Astrocyte (in vitro differentiated cells and primary cell): ENCODE data around the gene RBM24.

- PRO-cap = no peak
- RRBS, 2 experiments = no CpG with 5 or more reads among the region's 16 CpGs
These were observed 28.4 kb upstream of the DTNBP1 start for GRCh38 chr6:15691206-15691682.

DNA sequence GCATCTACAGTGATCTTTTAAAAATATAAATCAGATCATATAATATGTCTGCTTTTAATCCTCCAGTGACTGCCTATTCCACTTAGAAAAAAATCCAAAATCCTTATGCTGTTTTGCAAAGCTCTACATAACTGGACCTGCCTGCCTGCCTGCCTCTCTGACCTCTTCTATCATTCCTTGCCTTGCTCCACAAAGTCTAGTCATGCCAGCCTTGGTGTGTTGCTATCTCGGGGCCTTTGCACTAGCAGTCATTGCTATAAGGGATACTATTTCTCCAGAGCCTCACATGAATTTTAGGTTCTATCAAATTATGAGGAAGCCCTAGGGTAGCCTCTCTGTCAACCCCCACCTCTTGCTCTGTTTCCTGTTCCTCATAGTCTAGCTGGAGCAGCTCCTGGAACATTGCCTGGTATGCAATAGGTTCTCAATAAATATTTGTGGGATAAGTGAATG, 46.7 kb upstream of the DTNBP1 start:
- PRO-cap = no peak
- RRBS, 2 experiments = no CpG with 5 or more reads among the region's 1 CpG

- PRO-cap = no peak
- RRBS, 2 experiments = no CpG with 5 or more reads among the region's 8 CpGs
These were observed 224.6 kb upstream of the DTNBP1 start for GRCh38 chr6:15887268-15887893.

DNA sequence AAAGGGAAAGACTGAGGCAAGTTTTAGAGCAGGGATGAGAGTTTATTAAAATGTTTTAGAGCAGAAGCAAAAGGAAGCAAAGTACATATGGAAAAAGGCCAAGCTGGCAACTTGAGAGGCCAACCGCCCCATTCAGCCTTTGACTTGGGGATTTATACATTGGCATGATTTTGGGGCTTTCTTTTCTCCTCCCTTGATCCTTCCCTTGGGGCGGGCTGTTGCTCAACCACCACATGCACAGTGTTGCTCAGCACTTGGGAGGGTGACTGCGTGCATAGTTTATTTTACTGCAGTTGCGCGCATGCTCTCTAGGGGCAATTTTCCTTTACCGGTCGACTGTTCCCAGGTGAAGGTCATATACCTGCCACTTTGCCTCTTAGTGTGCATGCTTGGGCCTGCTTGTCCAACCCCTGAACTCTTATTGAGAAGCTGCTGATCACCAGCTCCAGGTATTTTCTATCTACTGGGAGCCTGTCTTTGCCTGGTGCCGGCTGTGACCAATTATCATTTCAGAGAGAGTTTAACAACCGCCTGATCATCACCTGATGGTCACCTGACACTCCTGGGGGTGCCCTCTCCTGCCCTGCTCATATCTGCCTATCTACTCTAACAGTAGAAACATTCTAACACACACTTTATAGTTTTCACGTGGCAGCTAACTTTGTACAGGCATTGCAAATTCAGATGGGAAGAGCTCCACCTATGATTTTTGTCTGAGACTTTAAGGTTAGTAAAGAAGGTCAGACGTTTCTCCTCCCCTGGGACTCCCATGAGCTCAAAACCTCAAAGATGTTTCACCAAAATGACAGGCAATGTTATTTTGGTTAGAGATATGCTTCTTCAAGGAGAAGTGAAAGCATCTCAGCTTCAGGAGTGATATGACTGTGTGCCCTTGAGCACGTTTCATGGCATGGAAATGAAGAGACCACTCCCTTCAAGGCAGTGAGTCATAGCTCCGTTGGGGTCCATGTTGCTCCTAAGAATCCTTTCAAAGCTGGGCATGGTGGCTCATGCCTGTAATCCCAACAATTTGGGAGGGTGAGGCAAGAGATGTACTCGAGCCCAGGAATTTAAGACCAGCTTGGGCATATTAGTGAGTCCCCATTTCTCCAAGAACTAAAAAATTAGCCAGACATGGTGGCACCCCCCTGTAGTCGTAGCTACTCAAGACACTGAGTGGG, 227.5 kb upstream of the MYLIP start:
- PRO-cap = no peak
- RRBS, 2 experiments = no CpG with 5 or more reads among the region's 15 CpGs

GRCh38 chr6:16139872-16140346, 11.0 kb downstream of the MYLIP start:
- PRO-cap = no peak
- RRBS, 2 experiments = no CpG with 5 or more reads among the region's 4 CpGs

DNA sequence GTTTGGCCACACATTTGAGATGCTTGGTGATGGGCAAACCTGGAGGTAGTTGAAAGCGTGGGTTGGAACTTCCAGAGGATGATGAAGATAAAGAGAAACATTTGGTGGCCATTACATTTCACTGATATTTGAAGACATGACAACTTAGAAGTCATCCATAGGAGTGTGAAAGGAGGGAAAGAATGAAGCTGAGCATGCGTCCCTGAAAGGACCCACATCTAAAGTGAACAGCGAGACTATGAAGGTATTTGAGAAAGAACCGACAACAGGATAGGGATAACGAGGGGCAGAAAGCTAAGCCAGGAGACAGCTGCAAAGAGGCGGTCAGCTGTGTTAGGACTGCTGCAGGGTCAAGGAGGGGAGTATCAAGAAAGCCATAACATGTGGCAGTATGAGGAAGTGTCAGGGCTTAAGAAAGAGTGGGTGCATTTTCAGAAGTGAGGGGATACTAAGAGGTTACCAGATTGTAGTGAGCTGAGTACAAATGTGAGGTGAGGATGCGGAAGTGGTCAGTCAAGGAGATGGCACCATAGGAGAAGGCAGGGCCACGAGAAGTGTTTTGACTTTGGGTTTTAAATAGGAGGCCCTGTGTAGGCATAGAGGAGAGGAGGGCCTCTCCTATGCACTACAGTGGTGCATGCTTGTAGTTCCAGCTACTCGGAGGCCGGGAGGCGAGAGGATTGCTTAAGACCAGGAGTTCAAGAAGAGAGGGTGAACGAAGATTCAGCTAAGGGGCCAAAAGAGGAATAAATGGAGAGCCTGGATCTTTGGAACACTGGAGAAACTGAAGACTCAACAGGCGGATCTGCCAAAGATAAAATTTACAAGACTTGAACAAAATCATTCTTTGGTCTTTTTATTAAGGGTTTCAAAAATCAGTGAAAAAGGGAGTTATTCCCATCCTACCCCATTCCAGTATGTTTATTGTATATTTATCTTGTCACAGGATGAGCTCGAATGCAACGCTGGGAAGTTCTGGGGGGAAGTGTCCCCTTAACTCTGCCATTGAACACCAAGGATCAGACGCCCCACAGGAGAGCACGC, 21.4 kb downstream of the MYLIP start:
- PRO-cap = no peak
- RRBS, 2 experiments = no CpG with 5 or more reads among the region's 17 CpGs

GRCh38 chr6:16241054-16241551, 2.7 kb downstream of the GMPR start:
- PRO-cap = no peak
- RRBS, 2 experiments = no CpG with 5 or more reads among the region's 5 CpGs

DNA sequence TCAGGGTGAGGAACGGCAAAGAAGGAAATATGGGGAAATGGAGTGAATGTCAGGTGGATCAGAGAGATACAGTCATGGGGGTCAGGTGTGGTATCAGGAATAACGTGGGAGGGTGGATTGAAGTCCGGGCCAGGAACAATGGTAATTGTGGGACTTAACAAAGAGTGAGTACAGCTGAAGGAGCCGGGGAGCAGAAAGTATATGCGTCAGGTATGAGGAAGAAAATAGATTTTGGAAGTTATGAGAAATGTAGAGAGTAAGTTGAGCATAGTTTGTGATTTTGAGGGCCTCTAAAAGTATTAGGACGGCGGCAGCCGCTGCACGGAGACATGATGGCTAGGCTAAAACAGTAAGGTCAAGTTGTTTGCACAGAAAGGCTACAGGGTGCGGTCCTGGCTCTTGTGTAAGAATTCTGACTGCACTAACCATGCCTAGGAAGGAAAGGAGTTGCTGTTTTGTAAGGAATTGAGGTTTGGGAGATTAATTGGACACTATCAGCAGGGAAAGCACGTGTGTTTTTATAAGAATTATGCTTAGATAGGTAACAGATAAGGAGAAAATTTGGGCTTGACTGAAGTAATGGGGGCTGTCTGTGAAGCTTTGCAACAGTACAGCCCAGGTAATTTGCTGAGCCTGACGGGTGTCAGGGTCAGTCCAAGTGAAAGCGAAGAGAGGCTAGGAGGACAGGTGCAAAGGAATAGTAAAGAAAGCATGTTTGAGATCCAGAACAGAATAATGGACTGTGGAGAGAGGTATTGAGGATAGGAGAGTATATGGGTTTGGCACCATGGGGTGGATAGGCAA, 22.6 kb downstream of the GMPR start:
- PRO-cap = no peak
- RRBS, 2 experiments = no CpG with 5 or more reads among the region's 13 CpGs

DNA sequence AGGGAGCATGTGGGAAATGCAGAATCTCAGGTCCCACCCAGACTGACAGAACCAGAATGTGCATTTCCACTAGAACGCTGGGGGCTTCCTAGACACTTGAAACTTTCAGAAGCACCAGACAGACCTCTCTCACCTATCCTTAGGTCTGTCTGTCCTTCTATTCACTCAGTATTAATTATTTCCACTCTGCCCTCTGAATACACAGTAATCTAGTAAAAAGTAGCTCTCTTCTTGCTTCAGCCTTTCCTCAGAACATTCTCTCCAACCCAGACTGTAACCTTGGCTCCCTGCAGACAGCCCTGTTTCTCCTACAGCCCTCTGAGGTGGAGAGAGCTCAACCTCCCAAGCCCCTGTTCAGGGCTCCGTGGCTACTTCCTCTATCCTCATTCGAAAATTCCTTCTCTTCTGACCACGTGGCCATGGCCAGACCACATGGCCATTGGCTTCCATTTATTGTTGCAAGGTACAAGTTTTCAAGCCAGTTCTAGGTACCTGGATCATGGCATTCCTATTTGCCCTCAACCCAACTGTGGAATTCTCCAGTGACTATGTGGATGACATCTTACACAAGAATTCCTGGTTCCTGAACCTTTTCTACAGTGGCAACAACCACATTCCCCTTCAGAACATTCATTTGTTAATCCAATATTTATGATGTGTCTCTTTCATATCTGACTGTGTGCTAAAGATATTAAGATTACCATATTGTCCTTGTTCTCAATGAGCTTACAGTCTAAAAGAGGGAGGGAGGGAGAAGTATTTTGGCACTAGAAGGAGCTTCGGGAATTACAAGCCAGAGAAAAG, 161.8 kb downstream of the GMPR start:
- PRO-cap = no peak
- RRBS, 2 experiments = no CpG with 5 or more reads among the region's 5 CpGs

- PRO-cap = no peak
- RRBS, 2 experiments = no CpG with 5 or more reads among the region's 9 CpGs
These were observed 238.6 kb downstream of the GMPR start for GRCh38 chr6:16476787-16477637.

- PRO-cap = no peak
- RRBS, 2 experiments = no CpG with 5 or more reads among the region's 7 CpGs
These were observed 175.5 kb downstream of the ATXN1 start for GRCh38 chr6:16585711-16586307.

- PRO-cap = no peak
- RRBS, 2 experiments = 60 to 76% methylated on average over 4 of the region's 14 CpGs
These were observed 169.3 kb downstream of the ATXN1 start for GRCh38 chr6:16591690-16592602.

DNA sequence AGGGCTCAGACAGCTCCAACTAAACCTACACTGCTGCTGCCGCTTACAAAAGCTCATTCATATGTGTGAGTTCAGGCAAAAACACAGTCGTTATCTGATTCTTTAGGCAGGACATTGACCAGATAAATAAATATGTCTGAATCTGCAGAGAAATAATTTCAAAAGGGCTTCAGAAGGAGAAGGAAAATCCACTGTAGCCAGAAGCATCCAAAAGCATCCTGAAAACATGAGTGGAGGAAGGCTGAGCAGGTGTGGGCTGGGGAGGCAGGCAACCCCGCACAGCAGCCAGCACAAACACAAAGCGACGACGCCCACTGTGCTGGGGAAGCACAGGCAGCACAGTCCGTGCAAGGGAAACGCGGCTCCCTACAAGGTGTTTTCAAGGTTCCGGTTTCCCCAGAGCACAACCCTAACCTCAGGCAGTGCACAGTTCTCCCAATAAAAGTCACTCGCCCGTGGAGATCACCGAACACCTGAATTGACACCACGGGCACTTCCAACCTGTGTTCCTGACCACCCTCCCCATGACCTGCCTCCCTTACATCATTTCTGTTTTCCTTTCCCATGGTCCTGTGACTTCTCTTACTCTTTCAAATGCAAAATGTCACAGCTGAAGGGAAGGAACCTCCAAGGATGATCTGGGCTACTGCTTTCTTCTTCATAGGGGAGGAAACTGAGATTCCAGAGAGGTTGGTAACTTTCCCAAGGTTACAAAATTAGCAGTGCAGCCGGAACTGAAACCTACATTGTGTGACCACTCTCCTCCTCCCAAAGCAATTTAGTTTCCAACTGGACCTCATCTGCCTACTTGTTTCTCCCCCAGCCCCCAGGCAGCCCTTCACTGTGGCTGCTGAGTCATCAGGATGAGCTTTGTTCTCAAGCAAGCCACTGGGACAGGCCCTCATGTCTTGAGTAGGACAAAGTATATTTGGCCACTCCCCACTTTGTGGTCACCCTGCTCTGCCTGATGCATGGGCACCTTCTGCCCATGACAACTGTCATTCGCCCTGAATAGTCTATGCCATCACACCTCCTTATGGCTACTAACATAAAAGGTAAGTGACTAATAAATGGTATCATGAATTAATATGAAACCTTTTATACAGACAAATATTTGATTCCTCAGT, 125.3 kb downstream of the ATXN1 start:
- PRO-cap = no peak
- RRBS, 2 experiments = no CpG with 5 or more reads among the region's 16 CpGs

DNA sequence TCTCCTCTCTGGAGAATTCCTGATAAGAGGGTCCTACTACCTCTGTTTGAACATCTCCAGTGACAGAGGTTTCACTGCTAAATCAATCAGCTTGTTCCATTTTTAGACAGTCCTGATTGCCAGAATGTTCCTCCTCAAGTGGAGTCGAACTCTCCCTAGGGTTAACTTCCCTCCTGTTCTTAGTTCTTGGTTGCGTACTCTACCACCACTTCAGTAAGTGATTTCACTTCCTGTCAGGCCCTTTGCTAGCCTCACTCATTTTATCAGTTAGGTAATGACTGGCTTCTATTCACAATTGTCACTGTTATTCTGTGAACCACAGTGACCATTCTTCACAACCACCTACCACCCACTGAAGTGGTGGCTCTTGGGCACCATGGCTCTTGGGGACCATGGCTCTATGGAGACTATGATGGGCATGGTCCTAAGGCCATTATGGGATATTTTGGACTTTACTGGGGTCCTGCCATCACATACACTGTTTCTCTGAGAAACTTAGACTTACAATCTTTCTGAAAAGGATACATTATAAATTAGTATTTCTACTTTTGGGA, 66.5 kb downstream of the ATXN1 start:
- PRO-cap = no peak
- RRBS, 2 experiments = no CpG with 5 or more reads among the region's 2 CpGs

DNA sequence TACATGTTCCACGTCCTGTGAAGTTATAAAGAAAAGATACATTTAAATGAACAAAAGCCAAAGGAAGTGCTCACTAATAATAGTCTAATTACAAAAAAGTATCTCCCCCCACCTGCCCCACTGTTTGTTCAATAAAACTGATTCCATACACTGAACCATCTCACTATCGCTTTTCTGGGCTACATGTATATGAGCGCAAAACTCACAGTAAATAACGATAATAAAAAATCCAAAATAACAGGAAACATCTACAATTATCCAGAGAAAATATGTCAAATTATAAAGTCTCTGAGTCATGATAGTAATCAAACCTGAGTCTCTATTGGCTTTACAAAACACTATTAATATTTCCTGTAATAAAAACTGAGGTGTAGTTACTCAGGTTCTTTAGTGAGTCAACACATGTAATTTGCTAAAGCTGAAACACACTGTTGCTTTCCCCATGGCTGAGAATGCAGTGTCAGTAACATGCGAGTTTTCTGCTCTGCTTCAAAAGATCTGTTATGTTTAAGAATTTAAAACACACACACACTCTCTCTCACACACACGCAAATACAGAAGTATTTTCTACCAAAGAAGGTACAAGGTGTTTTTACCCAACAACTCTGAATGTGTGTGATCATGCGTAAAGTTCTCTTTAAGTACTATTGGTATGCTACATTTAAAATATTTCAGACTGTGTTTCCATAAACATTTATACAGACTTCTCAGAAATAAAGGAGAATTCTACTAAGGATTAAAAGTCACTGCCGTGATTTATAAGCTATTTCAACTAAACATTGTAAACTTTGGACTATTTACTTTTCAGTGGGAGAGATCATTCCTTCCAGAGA, 38.6 kb downstream of the ATXN1 start:
- PRO-cap = no peak
- RRBS, 2 experiments = no CpG with 5 or more reads among the region's 8 CpGs

- PRO-cap = no peak
- RRBS, 2 experiments = no CpG with 5 or more reads among the region's 8 CpGs
These were observed 32.2 kb downstream of the ATXN1 start for GRCh38 chr6:16728952-16729549.

DNA sequence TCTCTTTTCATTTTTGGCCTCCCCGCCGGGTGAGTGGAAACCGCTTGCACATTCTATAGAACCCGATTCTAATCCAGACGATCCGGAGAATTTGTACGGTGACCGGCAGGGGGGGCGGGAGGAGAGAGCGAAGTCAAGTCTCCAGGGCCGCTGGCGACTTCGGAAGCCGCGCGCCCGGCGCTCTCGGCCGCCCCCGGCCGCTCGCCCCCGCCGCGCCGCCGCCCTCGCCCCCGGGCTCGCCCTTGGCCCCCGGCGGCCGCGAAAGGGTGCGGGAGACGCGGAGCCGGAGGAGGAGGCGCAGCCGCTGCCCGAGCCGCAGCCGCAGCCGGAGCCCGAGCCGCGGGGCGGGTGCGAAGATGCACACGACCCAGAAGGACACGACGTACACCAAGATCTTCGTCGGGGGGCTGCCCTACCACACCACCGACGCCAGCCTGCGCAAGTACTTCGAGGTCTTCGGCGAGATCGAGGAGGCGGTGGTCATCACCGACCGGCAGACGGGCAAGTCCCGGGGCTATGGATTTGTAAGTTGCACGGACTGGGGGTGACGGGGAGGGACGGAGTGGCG, at the start of gene RBM24:
RBM24 (plus strand) TSS at position 136 of the 568 bp plus-strand sequence.
- PRO-cap = no peak
- RRBS, 2 experiments = 1 to 2% methylated on average over 35 of the region's 71 CpGs

- PRO-cap = no peak
- RRBS, 2 experiments = no CpG with 5 or more reads among the region's 6 CpGs
These were observed 16.0 kb upstream of the FAM8A1 start for GRCh38 chr6:17584050-17584461.

GRCh38 chr6:17602960-17603433, 2.9 kb downstream of the FAM8A1 start:
- PRO-cap = no peak
- RRBS, 2 experiments = no CpG with 5 or more reads among the region's 1 CpG

- PRO-cap = unidirectional peak, plus-strand start at chr6:17706155; bidirectional peak, plus-strand start at chr6:17706516, minus-strand start at chr6:17706492
- RRBS, 2 experiments = 2 to 5% methylated on average over 18 of the region's 72 CpGs
These were observed 682 bp downstream of the NUP153 start for GRCh38 chr6:17705772-17706713.